Choroid plexus epithelial cell (primary cell): ENCODE results near the gene STX2.

- RRBS: no CpG with 5 or more reads among the region's 3 CpGs
Observed at GRCh38 chr12:127062025-127062532, 1204.9 kb upstream of the TMEM132C start.

DNA sequence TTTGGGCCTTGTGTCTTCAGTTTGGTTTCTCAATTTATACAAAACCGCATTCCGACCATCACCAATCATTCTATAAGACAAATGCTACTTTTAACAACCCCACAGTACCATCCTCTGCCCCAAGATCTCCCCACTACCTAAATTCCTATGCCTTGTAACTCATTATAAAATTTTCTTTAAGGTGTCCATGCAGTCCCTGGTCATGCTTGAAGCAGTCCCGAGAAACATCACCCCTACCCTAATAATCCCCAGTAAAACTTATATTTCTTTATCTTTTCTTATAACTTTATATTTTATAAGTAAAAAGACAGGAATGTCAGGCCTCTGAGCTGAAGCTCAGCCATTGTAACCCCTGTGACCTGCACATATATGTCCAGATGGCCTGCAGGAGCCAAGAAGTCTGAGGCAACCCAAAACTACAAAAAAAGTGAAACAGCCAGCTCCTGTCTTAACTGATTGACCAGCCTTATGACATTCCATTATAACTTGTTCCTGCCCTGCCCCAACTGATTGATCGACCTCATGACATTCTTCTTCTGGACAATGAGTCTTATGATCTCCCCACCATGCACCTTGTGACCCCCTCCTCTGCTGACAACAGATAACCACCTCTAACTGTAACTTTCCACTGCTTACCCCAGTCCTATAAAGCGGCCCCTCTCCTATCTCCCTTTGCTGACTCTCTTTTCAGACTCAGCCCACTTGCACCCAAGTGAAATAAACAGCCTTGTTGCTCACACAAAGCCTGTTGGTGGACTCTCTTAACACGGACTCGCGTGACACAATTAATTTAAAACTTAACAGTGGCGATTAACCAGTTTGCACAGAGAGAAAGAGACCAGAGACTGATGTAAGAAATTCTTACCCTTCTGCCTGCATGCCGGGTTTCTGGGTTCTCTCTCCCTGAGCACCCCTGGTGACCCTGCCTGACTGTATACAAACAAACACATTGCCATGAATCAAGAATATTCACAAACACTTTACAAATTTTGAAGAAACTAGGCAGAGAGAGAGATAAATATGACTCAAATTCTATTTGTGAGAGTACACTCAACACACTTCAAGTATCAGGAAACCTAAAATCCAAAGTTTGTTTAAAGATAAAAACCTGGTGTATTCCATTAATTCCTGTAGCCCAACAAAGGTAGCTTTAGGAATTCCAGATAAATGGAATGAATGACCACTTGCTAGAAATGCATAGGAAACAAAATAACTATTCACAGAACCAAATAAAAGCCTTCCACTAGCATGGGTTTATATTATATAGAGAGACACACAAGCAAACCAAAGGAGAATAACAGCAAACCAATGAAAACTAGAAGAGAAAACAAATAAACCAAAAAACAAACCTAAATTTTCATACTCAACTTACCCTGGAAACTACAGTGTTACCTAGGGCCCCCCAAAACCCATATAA lies 1109.2 kb upstream of the TMEM132C start:
- RRBS: no CpG with 5 or more reads among the region's 10 CpGs

DNA sequence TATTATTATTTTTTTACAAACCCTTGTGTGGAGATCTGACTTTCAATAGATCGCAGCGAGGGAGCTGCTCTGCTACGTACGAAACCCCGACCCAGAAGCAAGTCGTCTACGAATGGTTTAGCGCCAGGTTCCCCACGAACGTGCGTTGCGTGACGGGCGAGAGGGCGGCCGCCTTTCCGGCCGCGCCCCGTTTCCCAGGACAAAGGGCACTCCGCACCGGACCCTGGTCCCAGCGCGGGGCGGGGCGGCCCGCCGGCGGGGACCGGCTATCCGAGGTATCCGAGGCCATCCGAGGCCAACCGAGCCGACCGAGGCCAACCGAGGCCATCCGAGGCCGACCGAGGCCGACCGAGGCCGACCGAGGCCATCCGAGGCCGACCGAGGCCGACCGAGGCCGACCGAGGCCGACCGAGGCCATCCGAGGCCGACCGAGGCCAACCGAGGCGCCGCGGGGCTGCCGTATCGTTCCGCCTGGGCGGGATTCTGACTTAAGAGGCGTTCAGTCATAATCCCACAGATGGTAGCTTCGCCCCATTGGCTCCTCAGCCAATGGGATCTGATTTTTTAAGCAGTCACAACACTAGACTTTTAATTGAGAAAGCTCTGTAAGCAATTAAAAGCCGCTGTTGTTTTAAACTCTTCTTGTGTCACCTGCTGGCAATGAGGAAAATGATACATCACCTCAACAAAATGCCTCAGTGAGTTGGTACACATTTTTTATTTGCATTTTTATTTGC lies 1100.9 kb upstream of the TMEM132C start:
- RRBS: 12% methylated on average over 17 of the region's 67 CpGs

DNA sequence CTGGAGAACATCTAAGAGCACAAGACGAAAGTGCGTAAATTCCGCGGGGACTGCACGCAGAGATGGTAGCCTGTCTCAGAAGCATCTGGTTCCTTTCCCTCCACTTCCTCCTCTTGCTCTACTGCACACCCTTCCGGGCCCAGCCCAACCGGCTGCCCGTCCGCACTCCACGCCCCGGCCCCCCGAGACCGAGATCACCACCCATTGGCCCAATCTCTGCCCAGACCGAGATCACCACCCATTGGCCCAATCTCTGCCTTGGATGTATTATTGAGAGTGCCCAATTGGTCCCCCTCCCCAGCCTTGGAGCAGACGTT lies 75.7 kb upstream of the TMEM132C start:
- RRBS: no CpG with 5 or more reads among the region's 15 CpGs

DNA sequence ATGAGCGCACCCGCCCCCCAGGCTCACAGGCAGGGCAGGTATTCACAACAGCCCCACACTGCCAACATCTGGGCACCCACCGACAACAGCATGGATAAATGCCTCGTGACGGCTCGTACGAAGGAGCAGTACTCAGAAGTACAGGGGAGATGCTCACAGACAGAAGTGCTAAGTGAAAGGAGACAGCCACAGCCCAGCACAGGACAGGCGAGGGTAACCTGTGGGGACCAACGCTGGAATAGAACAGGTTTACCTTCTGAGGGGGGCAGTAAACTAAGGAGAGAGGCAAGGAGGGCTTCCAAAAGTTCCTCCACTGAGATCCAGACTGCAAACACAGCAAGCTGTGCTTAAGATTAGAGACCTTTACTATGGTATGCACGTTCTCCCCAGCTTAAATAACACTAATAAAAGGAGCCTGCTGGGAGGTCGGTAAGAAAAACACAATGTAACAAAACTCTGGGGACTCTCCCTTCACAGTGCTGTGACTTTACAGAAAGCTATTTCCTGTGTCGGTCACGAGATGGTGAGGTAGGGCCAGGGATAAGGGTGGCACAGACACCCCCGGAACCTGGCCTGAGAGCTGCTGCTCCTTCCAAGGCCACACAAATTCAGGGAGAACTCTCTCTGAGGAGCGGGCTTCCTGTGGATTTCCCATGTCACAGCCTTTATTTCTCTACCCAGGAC lies 26.5 kb downstream of the SLC15A4 start:
- RRBS: no CpG with 5 or more reads among the region's 15 CpGs

GRCh38 chr12:128830410-128831078 lies 6.8 kb upstream of the SLC15A4 start:
- RRBS: no CpG with 5 or more reads among the region's 9 CpGs

DNA sequence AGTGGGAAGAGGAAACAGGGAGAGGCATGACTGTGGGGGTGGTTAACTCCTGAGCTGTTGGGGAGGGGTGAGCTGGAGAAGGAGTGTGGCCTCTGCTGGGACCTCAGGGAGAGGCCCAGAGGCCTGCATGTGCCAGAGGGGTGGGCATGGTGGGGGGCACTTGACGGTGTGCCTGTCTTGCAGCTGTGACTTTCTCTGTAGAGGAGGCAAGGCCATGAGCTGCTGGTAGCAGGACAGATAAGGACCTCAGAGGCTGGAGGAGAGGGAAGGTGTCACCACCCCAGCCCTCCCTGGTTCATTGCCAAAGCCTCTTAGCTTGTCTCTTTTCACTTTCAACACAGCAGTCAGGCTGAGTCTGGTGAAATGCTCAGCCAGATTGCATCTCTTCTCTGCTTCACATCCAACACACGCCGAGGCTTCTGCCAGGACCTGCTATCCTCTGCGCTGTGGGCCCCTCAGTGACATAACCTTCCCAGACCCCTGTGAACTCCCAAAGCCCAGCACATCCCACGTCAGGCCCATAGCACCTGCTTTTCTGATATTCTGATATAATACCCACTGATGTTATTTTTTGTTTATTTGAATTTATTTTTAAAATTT lies 11.5 kb downstream of the GLT1D1 start:
- RRBS: no CpG with 5 or more reads among the region's 5 CpGs

DNA sequence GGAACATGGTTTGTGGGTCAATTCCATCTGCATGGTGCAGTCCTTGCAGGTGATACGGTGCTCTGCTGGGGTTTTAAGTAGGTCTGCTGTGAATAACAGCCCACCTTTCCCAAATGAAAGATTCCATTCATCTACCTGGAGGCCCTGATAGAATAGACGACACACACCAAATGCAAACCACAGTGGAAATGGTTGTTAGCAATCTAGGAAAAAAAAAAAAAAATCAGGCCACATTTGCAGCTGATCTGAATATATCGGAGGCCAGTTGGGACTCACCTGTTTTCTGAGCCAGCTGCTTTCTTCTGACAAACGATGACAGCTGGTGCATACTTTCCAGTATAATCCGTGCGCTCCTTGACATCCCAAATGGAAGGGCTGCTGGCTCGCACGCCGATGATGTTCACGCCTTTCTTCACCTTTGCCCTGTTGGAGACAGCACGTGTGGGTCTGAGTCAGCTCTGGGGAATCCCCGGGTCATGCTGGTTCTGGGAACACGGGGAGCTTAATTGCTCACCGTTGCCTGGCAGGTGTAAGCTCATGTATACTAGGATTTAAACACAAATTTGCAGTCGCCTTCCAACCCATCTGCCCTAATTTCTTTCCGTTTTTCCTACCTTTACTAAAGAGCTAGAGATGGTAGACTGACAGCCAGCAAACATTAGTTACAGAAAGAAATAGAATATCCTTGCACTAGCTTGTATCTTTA lies 372.9 kb downstream of the TMEM132D start:
- RRBS: no CpG with 5 or more reads among the region's 16 CpGs

GRCh38 chr12:130139957-130140549 lies 22.2 kb upstream of the FZD10 start:
- RRBS: no CpG with 5 or more reads among the region's 19 CpGs

DNA sequence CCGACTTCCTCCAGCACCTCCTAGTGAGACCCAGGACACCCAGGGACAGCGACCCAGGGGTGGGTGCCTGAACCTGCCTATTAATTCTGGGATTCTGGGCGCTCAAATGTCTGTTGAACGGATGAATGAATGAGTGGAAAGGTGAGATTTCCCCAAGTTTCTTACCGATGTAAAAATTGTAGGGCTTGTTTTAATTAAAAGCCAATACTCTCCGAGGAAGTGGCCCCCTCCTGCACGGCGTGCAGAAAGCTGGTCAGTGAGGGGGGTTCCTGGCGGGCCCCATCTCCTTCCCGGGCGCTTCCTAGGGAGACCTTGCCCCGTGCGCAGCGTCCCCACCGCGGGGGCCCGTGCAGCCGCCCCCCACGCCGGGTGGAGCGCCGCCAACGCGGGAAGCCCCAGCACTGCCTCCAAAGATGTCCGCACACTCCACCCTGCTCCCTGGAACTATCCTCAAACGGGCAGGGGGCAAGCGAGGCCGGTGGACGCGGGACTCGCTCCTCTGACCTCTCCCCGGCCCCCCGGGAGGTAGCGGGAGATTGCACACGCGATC lies 1.7 kb upstream of the FZD10 start:
- RRBS: 2% methylated on average over 18 of the region's 36 CpGs

DNA sequence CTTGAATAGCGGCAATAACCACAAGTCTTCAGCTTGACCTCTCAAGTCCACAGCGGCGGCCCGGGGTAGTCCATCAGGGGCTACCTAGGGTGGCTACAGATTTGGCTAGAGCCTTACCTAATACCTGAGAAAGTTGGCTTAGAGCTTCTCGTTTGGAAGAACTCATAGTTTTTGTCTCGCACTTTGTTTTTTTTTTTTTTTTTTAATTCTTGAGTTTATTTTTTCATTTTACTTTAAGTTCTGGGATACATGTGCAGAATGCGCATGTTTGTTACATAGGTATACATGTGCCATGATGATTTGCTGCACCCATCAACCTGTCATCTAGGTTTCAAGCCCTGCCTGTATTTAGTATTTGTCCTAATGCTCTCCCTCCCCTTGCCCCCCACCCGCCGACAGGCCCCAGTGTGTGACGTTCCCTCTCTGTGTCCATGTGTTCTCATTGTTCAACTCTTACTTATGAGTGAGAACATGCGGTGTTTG lies 48.7 kb downstream of the FZD10 start:
- RRBS: no CpG with 5 or more reads among the region's 11 CpGs

- RRBS: no CpG with 5 or more reads among the region's 8 CpGs
Observed at GRCh38 chr12:130408181-130408525, 70.5 kb downstream of the PIWIL1 start.

GRCh38 chr12:130796862-130797361 lies 42.1 kb downstream of the STX2 start:
- RRBS: no CpG with 5 or more reads among the region's 13 CpGs

- RRBS: under 1% methylated on average over 14 of the region's 32 CpGs
Observed at GRCh38 chr12:130838162-130838785, 776 bp downstream of the STX2 start.

- RRBS: 2% methylated on average over 58 of the region's 93 CpGs
Observed at GRCh38 chr12:130838786-130839969, at the start of gene STX2. STX2 (minus strand) TSS chr12:130839250.

- RRBS: no CpG with 5 or more reads among the region's 8 CpGs
Observed at GRCh38 chr12:130957047-130957505, 3.4 kb downstream of the ADGRD1 start.

DNA sequence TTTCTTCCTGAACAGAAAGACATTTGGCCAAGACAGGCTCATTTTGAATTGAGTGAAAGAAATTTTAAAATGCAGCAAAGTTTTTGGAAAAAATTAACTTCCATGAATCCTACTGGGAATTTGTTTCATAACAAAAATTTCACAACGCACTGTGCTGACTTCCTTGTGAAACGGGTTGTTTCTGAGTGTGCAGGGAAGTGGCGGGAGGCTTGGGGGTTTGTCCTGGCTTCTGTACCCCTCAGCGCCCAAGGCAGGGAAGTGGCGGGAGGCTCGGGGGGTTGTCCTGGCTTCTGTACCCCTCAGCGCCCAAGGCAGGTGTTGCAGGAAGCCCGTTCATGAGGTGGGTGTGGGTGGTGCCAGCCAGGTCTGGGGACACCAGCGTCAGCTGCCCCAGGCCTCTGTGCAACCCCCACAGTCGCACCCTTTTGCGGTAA lies 25.0 kb downstream of the ADGRD1 start:
- RRBS: no CpG with 5 or more reads among the region's 11 CpGs

- RRBS: no CpG with 5 or more reads among the region's 12 CpGs
Observed at GRCh38 chr12:130994935-130995694, 41.4 kb downstream of the ADGRD1 start.

- RRBS: no CpG with 5 or more reads among the region's 11 CpGs
Observed at GRCh38 chr12:131014879-131015747, 61.4 kb downstream of the ADGRD1 start.

DNA sequence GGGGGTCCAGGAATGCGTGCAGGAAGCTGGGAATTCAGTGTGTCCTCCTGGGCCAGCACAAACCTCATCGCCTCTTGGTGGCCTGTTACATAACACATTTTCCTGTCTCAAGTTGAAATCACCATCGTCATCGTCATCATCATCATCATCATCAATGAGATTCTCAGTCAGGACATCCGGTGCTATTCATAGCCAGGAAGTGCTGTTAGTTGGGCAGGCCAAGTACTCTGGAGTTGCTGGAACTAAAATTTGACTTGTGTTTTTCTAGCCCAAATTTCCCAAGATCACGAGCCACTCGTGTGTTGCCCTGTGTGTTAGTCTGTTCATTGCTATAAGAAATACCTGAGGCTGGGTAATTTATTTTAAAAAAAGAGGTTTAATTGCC lies 96.4 kb downstream of the ADGRD1 start:
- RRBS: no CpG with 5 or more reads among the region's 7 CpGs